HL-60 (cell line): ENCODE measurements around a stretch of chr1.

- RRBS, result no CpG with 5 or more reads among the region's 11 CpGs
Measured at GRCh38 chr1:19435965-19436496, 49.3 kb downstream of the CAPZB start.

DNA sequence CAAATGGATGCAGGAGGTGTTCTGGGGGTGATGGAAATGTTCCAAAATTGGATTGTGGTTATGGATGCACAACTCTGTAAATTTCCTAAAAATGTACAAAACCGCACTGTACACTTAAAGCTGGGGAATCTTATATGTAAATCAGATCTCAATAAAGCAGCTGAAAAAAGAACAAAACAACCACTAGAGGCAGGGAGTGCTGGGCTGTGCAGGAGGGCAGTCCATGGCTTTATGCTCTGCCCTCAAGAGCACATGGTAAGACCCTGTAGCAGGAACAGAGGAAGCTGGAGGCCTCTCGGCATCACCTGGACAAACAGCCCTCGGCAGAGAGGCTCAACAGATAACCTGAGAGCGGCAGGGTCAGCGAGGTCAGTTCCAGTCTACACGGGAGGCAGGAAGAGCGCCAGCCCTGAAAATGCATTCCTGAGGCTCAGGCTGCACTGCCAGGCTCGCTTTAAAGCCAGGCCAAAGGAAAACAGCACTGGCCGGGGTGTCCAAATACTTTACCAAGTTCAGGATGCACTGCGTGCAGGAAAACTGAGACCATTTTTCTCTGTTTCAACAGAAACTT lies 39.5 kb downstream of the CAPZB start:
- RRBS, result no CpG with 5 or more reads among the region's 10 CpGs

DNA sequence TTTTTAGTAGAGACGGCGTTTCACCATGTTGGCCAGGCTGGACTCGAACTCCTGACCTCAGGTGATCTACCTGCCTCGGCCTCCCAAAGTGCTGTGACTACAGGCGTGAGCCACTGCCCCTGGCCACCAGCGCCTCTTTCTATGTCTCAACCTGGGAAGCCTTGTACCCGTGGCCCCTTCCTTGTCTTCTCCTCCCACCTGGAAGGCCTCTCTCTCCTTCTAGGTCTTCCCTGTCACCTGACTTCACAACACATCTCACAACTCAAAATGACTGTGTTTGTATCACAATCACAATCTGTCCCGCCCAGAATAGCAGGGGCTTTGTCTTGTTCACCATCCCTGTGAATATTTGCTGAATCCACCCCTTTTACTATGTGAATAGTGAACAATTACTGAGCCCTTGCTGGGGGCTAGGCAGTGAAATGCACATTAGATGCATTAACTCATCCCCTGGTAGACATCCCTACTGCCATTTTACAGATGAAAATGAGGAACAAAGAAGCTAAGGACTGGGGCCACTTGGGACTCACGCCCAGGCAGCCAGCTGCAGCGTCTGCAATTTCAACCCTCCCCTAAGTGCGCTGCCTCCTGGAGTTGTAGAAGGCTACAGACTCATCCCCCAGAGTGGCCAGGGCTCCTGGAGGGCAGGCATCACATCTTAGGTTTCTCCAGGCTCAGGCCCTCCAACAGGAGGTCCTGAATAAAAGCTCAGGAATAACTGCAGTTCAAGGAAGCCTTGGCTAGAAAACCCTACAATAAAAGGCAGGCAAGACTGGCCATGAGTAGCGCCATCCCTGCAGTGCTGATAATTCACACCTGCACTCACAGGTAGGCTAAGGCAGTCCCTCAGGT lies 31.7 kb downstream of the CAPZB start:
- RRBS, result no CpG with 5 or more reads among the region's 12 CpGs

DNA sequence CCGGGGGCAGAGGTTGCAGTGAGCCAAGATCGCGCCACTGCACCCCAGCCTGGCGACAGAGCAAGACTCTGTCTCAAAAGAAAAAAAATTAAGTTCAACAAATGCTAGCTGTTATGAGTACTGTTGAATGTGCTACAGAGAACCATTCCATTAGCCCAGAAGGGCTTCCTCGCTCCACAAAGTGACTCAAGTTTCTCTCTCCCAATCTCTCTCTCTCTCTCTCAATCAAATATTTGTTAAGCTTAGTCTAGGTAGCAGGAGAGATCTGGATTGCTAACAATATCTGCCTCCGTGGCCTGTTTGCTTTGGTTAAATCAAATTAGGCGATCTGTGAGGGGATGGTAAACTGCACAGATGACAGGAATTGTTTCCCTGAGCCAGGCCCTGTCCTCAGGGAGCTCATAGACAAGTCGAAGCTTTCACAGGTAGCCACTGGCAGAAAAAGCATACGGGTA lies 1.2 kb upstream of the CAPZB start:
- RRBS, result no CpG with 5 or more reads among the region's 9 CpGs

DNA sequence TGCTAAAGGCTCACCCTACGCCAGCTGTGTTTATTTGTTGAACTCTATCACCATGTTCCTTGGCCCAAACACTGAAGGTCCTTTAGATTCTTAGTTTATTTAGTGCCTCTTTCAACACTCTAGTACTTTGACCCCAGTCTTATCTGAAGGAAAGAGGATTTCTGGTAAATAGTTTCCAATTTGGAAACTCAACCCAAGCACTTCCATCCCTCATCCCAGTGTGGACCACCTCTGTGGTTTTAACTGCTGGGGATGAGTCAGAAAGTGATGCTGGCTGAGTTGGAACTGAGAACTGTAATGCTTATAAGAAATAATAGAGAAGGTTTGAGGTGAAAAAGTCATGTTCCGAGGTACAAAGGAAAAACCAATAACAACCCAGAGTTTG lies 19.6 kb upstream of the CAPZB start:
- RRBS, result no CpG with 5 or more reads among the region's 2 CpGs

DNA sequence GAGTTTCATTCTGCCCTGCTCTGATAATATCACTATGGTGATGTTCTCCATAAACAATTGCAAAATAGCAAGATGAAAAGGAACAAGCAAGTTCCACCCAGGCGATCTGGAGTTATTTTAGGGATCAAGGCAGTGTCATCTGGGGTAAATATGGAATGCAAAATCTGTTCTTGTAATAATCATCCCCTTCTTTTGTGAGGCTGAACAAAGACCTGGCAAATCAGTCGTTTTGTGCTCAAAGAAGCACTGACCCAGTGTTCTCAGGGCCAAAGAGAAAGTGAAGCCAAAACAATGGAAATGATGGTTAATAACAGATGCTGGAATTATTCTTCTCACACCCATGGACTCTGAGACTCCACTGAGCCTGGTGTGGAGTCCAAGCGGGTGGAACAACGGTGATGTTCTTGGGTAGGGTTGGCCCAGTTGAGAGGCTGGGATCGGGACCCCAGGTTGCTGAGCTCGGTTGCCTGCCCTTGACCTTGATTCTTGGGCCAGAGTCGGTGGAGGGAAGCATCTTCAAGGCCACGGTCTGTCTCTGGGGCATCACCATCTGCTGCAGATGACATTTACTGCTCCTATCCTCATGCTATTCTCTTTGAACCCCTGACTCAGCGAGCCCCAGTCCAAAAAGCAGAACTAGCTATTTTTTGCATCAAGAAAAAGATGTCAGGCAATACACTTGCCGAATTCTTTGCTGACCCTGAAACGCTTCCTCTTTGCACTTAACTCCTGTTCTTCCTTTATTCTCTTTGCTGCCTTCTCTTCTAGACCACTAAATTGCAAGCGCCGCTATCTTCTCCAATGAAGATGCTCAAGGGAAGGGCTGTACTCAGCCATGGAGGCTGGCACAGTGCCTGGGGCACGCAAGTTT lies 20.2 kb upstream of the CAPZB start:
- RRBS, result no CpG with 5 or more reads among the region's 14 CpGs

DNA sequence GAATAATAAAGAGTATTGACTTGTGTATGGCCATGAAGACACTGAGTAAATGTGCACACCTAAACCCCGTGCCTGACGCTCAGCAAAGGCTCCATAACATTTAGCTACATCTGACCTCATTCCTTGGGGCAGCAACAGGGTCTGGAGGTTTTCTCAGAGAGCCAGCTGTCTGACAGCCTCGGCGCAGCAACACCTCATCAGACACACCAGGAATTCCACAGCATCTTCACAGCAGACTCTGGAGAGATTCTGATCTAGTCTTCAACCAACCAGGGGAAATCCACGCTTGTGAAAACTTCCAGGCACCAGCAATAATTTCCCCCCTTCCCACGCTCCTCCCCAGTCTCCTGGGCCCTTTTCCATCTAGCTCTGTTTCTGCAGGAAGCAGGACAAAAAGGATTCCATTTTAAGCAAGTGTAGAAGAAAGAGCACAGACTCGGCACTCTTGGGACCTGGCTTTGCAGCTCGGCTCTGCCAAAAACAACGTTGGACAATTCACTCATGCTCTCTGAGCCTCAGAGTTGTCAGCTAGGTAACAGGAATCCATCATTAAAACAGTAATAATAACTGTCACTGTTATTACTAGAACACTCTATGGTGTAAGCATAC lies 44.3 kb upstream of the CAPZB start:
- RRBS, result no CpG with 5 or more reads among the region's 9 CpGs

DNA sequence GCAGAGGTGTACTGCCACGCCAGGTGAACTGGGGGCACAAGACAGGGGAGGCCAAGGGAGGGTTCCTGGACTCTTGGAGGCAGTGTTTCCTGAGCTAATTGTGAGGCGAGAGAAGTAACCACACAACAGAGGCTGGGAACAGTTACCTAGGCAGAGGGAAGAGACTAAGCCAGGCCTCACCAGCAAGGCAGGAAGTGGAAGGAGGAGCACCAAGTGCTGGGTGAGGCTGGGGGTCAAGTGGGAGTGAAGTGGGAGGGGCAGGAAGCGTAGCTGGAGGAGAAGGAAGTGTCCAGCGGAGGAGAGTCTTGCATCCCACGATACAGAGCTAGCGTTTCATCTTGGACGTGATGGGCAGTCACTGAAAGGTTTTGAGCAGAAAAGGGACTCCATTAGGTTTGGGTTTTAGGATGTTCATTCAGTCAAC lies 48.3 kb upstream of the CAPZB start:
- RRBS, result no CpG with 5 or more reads among the region's 7 CpGs

GRCh38 chr1:19599143-19599766 lies 2.5 kb downstream of the MICOS10 start:
- RRBS, result no CpG with 5 or more reads among the region's 8 CpGs

DNA sequence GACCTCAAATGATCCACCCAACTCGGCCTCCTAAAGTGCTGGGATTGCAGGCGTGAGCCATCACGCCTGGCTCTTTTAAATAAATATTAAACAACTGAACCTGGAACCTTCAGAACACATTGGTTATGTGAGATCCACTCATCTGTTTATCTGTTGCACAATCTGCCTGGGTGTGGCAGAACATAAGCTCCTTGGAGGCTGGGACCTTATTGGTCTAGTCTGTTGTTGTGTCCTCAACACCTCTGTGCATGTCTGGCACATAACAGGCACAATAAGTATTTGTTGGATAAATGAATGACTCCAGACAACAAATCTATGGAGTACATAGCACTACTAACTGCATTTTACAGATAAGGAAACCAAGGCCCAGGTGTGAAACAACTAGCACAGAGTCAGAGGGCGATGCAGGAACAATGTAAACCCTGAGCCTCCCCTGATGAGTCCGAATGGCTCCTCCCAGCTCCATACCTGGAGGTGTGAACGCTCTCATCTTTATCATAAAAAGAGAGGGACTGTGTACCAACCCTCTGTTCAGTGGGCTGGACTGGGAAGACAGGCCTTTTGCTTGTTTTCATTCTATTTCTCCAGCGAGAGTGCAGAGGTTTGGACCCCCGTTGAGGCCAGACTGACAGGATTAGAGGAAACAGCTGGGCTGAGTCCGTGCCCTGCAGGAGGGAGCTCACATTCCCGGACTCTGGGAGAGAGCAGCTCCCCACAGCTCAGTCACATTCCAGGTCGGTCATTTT lies 3.9 kb upstream of the NBL1 start:
- RRBS, result no CpG with 5 or more reads among the region's 11 CpGs

- RRBS, result 5% methylated on average over 4 of the region's 14 CpGs
Measured at GRCh38 chr1:19643926-19644057, 319 bp upstream of the NBL1 start.

DNA sequence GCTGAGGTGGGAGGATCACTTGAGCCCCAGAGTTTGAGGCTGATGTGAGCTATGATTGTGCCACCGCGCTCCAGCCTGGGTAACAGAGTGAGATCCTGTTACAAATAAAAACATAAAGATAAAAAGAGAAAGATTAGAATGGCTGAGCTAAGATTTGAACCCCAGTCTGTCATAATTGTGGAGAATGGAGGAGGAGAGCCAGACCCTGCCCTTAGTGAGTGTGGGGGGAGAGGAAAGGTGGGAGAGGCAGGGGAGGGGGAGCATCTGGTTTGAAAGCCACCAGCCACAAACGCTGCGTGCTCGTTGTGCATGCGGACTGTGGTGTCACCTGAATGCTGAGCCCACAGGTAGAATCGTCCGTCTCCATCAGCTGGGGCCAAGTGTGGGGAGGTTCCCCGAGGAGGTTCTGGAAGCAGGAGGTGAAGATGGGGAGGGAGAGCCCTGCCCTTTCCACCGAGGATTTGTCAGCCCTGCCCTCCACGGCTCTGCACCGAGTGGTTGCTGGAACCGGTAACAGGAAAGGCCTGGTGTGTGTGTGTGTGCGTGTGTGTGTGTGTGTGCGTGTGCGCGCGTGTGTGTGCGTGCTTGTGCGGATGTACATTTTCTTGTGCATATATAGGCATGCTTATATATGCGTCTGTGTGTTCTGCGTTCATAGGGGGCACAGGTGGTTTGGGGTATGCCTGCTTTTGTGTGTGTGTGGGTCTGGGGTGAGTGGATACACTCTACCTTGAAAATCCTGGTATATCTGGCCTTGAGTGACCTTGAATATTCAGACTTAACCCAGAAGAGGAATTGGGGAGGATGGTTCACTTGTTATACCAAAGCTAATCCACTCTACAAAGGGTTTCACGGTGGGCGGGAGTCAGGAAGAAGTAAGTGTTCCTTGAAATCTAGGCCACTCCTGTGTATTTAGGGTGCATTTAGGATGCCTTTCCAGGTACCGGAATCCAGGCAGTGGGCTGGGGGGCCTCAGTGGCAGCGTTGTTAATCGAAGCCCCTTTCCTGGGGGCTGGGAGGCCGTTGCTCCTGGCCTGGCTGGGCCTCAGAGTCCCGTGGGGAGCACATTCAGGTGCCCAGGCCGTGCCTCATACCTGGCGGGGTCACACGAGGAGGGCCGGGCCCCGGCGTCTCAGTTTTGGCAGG lies 3.6 kb downstream of the NBL1 start:
- RRBS, result 77% methylated on average over 2 of the region's 35 CpGs

- RRBS, result no CpG with 5 or more reads among the region's 19 CpGs
Measured at GRCh38 chr1:19656581-19657422, 7.9 kb upstream of the HTR6 start.

- RRBS, result no CpG with 5 or more reads among the region's 5 CpGs
Measured at GRCh38 chr1:19682325-19682851, 17.7 kb downstream of the HTR6 start.

GRCh38 chr1:19850138-19850651 lies 32.0 kb upstream of the OTUD3 start:
- RRBS, result no CpG with 5 or more reads among the region's 8 CpGs

DNA sequence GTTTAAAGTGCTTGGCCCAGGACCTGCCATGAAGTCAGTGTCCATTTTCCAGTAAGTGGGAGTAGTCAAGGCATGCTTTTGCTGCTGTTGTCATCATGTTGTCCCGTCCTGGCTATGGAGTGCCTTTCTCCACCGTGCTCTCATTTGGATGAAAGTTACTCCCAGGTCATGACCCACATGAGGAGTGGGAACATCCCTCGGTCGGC lies 11.7 kb downstream of the PLA2G2A start:
- RRBS, result no CpG with 5 or more reads among the region's 4 CpGs

DNA sequence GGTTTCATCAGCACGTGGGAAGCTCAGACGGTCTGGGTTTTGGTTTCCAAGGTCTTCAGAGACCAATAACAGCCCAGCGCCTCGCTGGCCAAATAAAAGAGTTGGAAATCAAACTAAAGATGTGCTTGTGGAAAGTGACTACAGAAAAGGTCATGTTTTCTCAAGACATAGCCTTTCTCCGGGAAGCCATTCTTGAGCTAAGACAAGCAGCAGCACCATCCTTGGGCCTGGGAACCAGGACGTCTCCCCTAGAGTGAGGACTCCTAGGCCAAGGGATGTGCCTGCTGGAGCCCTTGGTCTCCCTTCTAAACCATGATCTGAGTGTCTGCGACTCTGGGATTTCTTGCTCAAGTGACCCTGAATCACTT lies 11.3 kb downstream of the PLA2G2A start:
- RRBS, result no CpG with 5 or more reads among the region's 7 CpGs

DNA sequence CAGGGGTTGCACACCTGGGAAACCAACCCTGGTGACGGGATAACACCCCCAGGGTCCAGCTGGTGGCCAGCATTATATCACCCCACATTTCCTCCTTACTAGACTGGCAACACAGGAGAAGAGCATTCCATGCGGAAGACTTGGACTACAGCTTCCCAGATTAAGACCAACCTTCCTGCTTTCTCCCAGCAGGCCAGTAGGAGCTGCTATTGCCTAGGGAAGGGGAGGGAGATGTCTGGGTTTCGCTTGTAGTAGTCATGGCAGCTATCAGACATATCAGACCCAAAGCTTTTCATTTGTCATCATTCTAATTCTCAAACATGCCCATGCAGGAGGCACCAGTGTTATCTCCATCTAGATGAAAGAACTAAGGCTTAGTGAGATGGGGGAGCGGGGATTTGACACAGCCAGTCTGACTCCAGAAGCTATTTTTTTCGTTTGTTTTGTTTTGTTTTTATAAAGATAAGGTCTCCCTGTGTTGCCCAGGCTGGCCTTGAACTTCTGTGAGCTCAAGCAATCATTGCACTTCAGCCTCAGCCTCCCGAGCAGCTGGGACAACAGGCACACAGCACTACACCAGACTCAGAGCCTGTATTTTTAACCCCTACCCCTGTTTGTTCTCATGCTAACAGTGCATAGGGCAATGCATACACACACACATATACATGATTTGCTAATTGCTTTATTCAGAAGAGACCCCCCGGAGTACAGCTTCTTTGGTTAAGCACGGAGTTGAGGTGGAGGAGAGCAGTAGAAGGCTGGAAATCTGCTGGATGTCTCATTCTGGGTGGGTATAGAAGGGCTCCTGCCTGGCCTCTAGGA lies 4.4 kb downstream of the PLA2G2A start:
- RRBS, result no CpG with 5 or more reads among the region's 8 CpGs

- RRBS, result no CpG with 5 or more reads among the region's 3 CpGs
Measured at GRCh38 chr1:19978584-19978918, 867 bp downstream of the PLA2G2A start.

DNA sequence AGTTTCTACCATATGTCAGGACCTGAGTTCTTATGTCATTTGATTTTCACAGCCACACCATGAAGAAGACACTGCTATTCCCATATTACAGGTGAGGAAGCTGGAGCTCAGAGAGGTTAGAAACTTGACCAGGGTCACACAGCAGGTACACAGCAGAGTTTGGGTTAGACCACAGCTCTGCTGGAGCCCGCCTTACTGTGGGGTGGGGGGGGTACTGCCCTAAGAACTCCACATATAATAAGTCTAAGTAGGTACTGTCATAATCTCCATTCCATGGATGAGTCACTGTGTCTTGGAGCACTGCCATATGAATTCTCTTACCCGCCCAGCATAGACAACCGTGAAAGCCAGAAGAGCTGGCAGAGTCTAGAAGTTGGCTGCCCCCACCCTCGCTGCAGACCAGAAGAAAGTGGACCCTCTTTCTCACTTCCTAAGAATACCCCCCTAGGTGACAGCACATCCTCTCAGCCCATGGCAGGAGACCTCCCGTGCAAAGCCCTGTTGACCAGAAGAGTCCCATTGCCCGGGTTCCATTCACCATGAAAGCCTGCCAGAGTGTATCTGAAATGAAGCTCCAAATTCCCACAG lies 5.2 kb upstream of the PLA2G2D start:
- RRBS, result no CpG with 5 or more reads among the region's 6 CpGs